Smooth muscle cell (in vitro differentiated cells): ENCODE measurements around a stretch of chr3.

DNA sequence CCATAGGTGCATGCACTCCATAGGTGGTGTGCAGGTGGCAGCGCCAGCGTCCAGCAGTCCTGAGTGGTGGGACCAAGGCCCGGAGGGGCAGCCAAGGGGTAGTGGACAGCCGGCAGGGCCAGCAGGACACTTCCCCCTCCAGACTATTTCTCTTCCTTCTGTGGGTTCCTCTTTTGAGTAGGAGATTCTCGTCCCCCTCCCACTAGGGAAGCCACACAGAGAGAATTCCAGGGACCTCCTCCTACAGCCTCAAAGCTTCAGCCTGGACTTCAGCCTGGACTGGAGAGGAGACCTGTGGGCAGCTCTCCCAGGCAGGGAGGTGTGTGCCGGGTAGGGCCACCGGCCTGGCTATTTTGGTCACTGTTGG, 1.1 kb downstream of the SLC6A6 start:
- RAMPAGE, long total RNA, result no peak

DNA sequence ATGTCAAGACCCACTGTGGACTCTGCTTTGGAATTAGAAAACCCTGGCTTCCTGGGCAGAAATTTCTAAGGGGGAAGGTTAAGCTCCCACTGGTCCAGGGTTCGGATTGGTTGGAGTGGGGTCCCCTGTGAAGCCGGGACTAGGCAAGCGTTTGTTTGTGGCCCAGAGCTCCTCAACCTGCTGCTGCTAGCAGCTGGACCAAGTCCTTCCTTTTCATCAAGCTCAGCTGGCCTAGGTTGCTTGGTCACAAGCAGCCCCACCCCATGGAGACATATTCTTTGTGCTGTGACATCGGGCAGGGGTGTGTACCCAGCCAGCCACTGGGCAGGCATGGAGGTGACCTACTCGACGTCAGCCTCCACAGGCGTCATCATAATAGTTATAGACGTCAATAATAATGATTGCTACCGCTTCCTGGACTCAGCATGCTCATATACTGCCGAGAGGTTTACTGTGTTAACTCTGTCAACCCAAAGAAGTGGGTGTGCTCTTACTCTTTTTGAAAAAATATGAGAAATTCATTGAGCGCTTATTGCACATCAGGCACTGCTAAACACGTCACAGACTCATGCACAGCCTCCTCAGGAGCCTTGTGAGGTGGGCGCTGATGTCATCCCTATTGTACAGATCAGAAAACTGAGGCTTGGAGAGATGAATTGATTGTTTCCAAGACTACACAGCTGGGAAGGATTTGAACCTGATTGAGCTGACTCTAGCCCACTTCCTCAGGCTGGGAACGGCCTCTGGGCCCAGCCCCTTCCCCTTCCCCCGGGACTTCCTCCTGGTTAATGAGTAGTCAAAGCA, 16.0 kb downstream of the SLC6A6 start:
- RAMPAGE, long total RNA, result no peak

DNA sequence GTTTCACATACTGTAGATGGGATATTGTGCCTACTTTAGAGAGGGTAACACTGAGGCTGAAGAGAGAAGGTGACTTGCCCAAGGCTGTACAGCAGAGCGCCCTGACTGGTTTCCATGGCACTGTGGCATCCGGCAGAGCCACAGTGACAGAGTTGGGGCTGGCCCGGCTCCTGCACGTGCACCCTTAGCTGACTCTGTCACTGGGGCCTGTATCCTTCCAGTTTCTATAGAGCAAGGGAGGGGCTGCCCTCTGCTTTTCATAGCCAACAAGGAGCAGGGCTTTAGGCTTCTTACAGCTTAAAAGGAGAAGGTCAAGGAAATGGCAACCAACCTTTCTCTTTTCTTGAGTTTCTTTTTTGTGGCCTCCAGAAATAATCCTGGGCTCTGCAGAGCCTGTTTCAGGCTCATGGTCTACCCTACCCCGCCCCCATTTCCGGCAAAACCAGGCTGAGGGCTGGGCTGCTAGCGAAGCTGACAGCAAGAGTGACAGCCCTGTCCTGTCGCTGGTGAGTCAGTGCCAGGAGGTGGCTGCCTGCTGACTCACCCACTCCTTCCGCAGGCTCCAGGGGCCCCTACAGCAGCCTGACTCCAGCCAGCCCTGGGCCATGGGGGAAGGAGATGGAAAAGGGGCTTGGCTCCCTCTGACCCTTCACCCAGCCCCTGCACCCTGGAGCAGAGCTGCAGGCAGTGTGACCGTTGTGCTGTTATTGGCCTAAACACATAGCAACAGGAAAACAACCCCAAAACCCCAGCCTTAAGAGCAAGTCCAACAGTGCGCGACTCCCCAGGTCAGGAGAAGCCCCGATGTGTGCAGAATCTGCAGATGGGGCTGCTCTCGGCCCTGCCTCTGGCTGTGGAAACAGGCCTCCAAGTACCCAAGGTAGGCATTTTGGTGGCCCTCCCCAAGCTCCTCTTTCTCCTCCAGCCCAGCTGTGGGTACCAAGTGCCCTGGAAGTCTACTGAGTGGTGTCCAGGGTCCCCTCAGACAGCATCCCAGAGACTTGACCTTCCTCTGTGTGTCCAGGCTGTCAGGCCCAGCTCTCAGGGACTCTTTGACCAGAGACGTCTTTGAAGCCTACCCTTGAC, 29.8 kb downstream of the SLC6A6 start:
- RAMPAGE, long total RNA, result no peak

- RAMPAGE, long total RNA, result no peak
Observed at GRCh38 chr3:14435277-14435897, 33.0 kb downstream of the SLC6A6 start.

GRCh38 chr3:14440134-14441005, 38.0 kb downstream of the SLC6A6 start:
- RAMPAGE, long total RNA, result no peak

- RAMPAGE, long total RNA, result no peak
Observed at GRCh38 chr3:14464860-14465443, 62.5 kb downstream of the SLC6A6 start.

GRCh38 chr3:14486263-14486722, 53.8 kb downstream of the GRIP2 start:
- RAMPAGE, long total RNA, result no peak

GRCh38 chr3:14539406-14539844, 717 bp downstream of the GRIP2 start:
- RAMPAGE, long total RNA, result no peak

DNA sequence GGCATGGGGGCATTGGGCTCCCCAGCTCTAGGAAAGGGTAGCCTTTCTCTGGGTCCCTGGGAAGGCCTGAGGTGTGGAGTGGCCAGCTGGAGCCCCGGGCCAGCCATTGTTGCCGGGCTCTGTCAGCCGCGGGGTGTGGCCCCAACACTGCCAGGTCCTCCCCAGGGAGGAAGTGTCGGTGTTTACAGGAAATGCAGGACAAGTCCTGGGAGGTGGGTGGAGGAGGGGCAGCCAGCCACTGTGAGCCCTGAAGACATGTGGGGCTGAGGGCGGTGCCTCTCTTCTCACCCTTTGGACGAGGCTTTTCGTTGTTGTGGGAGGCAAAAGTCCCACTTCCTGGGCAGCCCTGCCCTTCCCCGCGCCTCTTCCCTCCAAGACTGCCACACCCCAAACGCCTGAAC, 29.1 kb downstream of the FGD5 start:
- RAMPAGE, long total RNA, result no peak

- RAMPAGE, long total RNA, result no peak
Observed at GRCh38 chr3:14941532-14942317, 5.7 kb upstream of the NR2C2 start.

GRCh38 chr3:15043368-15044292, 21.5 kb downstream of the MRPS25 start:
- RAMPAGE, long total RNA, result no peak

- RAMPAGE, long total RNA, result no peak
Observed at GRCh38 chr3:15082040-15082813, 16.7 kb downstream of the RBSN start.

GRCh38 chr3:15102884-15103371, 4.0 kb upstream of the RBSN start:
- RAMPAGE, long total RNA, result no peak

DNA sequence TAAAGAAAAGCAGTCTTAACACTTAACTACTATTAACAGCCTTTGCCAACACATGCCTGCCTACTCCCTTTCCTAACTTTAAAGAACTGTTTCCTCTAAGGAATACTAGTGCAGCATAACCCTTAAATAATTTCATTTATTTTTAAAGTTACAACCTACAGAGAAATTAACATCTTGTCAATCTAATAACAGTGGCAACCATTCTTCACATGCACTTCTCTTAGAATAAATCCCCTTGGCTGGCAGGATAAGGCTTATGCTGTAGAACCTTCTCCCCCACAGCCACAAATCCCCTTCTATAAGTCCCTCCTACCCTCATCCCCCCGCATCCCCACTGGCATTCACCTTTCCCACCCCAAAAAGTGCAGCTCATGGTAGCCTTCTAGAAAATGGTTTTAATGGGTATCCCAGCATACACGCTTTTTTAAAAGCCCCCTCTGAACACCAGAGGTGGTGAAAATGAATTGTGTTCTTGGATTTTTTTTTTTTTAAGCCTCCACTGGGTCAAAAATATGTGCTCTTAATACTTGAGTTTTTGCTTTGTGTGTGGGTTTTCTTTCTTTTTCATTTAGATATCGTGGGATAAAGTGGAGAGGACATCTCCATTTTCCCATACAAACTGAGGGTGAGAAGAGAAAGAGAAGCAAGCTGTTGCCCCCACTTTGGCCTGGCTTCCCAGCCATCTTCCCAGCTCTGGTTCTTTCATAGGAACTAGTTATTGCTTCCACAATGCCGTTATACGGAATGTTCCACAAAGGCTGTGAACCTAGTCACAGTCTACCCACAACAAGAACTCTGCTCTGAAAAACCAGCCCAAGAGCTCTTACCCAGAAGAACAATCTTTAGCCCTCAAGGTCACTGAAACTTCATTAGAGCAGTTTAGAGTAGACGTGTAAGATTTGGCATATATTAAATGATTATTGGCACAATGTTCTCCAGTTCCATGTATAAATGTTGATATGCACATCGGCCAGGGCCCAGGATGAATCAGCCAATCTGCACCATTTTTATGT, 49.4 kb downstream of the CAPN7 start:
- RAMPAGE, long total RNA, result no peak

DNA sequence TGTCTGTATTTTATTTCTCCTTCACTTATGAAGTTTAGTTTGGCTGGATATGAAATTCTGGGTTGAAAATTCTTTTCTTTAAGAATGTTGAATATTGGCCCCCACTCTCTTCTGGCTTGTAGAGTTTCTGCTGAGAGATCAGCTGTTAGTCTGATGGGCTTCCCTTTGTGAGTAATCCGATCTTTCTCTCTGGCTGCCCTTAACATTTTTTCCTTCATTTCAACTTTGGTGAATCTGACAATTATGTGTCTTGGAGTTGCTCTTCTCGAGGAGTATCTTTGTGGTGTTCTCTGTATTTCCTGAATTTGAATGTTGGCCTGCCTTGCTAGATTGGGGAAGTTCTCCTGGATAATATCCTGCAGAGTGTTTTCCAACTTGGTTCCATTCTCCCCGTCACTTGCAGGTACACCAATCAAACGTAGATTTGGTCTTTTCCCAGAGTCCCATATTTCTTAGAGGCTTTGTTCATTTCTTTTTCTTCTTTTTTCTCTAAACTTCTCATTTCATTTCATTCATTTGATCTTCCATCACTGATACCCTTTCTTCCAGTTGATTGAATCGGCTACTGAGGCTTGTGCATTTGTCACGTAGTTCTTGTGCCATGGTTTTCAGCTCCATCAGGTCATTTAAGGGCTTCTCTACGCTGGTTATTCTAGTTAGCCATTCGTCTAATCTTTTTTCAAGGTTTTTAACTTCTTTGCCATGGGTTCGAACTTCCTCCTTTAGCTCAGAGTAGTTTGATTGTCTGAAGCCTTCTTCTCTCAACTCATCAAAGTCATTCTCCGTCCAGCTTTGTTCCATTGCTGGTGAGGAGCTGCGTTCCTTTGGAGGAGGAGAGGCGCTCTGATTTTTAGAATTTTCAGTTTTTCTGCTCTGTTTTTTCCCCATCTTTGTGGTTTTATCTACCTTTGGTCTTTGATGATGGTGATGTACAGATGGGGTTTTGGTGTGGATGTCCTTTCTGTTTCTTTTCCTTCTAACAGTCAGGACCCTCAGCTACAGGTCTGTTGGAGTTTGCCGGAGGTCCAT, 31.3 kb downstream of the METTL6 start:
- RAMPAGE, long total RNA, result no peak

GRCh38 chr3:15409020-15409616, 18.2 kb downstream of the METTL6 start:
- RAMPAGE, long total RNA, result no peak

- RAMPAGE, long total RNA, result no peak
Observed at GRCh38 chr3:15428180-15428391, 688 bp downstream of the EAF1 start.

DNA sequence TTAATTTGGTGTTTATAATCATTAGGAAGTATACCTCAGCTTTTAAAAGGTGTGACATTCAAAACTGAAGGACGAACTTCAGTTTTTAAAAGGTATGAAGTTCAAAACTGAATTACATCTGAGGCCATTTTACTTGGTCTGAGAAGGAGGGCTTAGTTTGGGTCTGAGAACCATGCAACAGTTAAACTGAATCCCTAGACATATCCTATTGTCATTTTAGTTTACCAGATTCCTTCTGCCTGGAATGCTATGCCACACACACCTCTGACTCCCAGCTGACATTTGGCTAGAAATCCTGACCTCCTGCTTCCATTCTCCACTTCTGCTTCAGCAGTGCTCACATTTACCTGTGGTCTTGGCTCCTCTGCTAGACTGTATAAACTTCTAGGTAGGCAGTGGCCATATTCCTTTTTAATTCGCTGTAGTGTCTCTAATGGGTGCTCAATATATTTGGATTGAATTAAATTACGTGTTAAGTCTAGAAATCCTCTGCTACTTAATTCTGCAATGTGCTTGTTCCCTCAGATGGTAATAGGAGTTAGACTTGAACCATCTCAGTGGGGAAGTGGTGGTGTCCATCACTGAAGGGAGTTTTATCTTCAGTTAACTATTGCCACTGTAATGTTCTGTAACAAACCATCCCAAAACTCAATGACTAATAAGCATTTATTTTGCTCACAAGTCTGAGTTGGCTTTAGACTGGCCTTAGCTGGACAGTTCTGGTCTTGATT, 15.5 kb downstream of the EAF1 start:
- RAMPAGE, long total RNA, result no peak

GRCh38 chr3:15623709-15624038, 22.1 kb downstream of the BTD start:
- RAMPAGE, long total RNA, result no peak

DNA sequence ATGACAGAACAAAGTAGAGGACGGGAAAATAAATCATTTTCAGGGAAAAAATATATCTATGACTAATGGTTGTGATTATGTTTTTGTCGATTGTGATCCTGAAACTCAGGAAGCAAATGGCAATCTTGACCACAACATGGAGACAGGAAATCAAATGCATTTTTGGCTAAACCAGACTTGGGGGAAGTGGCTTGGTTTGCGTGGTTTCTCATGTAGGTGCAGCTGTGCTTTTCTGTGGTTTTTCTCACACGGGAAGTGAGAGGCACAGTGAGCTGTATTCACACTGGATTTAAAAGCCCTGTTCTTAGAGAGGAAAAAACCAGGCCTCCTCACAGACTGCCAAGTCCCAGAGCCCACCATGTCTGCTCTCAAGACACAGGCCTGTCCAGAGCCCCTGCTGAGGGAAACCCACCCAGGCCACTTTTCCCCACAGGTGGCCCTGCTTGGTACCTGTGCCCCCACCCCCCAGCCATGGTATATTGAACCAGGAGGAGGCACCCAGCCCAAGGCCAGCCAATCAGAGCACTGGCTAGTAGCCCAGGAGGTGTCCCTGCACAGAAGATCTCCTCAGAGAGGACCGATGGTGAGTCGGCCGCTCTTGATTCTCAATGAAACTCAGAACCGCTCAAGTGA, 46.2 kb downstream of the BTD start:
- RAMPAGE, long total RNA, result no peak